ENCODE measurements around a stretch of chr17.

DNA sequence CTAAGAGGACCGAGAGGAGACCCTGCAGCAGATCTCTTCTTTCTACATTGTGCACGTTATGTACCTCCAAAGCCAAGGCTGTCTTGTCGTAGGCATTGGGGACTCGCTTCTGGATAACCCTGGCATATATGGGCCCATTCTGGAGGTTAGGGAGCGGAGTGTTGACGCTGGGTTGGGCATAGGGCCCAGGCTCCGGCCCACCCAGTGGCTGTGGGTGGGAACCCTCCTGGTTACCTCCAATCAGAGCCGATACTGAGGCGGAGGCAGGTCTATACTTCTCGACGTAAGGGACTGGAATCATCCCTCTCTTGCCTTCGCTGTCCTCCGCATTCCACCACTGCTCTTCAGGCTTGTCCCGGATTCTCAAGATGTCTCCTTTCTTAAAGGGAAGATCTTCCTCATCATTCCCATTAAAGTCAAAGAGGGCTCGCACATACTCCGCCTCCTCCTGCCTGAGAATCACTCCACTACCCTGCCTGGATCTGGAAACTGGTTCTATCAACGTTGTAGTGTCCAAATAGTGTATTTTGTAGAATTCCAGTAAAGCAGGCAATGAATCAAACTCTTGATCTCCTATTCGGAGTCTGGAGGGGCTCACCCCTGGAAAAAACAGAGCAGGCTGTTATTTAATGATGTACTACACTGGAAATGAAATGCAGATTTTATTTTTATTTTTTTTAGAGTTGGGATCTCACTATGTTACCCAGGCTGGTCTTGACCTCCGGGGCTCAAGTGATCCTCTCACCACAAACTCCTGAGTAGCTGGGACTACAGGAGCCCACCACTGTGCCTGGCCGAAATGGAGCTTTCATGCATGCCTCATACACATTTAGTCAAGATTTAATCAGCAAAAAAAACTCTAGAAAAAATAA is 19.2 kb downstream of the CRK start:
- RRBS, result no CpG with 5 or more reads among the region's 20 CpGs

DNA sequence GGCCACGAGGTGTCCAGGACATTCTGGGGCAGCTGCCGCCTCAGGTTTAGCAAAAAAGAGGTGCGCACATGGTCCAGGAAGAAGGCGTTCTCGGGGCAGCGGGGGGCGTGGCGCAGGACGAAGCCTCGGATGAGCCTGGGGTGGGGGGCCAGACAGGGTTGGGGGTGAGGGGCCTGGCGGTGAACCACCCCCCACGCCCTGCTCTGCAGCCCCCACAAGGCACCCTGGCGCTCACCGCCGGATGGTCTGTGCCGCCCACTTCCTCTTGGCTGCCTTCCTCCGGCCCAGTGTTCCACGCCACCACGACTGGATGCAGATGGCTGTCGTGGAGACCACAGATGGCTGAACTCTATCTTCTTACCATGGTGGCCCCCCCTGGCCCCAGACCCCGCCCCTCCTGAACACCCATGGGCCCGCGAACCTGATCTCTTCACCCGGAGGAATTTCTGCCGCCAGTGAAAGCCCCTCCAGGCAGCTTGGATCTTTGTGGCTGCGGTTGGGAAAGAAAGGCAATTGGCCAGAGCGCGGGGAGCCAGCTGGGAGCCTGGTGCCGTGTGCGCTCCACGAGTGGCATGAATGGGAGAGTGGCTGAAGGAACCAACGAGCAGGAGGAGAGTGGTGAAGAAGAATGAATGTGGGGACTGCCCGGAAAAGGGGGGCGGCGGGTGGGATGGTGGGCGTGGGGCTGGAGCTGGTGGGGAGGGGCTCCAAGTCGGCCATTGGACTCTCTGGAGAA is 14.3 kb upstream of the CRK start:
- RRBS, result 43% methylated on average over 1 of the region's 37 CpGs

DNA sequence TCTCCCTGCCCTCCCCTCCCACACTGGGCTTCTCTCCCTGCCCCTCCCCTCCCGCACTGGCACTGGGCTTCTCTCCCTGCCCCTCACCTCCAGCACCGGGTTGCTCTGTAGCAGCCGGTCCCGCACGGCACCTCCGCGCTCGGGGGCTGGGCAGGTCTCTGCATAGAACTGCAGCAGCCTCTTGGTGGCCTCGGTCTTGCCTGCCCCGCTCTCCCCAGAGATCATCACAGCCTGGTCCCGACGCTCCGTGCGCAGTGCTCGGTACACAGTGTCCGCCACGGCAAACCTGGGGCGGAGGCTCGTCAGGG is 9.8 kb downstream of the MYO1C start:
- RRBS, result no CpG with 5 or more reads among the region's 19 CpGs

DNA sequence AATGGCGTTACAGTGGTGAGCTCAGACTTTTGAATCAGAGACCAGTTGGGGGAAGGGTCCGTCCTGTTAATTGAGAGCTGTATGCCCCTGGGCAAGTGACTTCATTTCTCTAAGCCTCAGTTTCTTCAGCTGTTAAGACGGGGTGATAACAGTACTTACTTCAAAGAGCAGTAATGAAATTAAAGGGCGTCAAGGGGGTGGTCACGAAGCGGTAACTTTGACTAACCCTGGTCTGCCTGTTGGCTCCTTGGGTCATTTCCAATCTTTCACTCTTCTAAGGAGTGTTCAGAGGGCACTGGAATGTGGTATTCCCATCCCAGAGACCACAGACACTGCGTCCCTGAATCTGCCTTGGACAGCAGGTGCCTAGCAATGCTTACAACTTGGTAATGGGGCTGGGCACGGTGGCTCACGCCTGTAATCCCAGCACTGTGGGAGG is 8.9 kb upstream of the MYO1C start:
- RRBS, result no CpG with 5 or more reads among the region's 9 CpGs

- RRBS, result no CpG with 5 or more reads among the region's 11 CpGs
Observed at GRCh38 chr17:1553544-1554239, 8.9 kb downstream of the PITPNA start.

GRCh38 chr17:1557377-1557943 is 5.1 kb downstream of the PITPNA start:
- RRBS, result no CpG with 5 or more reads among the region's 15 CpGs

GRCh38 chr17:1626199-1626898 is 2.3 kb downstream of the SLC43A2 start:
- RRBS, result no CpG with 5 or more reads among the region's 7 CpGs

- RRBS, result no CpG with 5 or more reads among the region's 16 CpGs
Observed at GRCh38 chr17:1644827-1645546, 545 bp downstream of the SCARF1 start.

DNA sequence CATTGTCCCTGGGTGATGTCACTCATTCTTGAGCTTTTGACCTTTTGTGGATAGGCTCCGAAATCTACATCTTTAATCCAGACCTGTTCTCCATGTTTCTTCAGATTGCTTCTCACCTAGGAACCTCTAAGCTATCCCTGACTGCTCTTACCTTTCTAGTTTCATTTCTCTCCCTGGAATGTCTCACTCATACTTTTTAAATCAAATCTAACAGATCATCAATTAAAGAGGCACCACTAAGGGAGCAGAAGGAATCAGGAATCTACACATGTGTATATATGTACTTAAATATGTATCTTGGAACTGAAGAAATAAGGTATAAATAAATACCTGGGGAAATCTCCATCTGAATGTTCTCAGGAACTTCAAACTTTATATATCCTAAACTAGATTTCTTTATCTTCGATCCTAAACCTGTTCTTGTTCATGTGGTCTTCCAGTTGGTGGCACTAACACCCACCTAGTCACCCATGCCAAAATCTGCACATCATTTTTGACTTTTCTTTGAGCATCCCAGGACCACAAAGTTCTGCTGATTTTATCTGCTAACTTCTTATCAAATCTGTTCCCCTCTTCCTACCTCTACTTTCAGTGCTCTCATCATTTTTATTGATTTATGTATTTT is 14.7 kb downstream of the PRPF8 start:
- RRBS, result no CpG with 5 or more reads among the region's 2 CpGs

DNA sequence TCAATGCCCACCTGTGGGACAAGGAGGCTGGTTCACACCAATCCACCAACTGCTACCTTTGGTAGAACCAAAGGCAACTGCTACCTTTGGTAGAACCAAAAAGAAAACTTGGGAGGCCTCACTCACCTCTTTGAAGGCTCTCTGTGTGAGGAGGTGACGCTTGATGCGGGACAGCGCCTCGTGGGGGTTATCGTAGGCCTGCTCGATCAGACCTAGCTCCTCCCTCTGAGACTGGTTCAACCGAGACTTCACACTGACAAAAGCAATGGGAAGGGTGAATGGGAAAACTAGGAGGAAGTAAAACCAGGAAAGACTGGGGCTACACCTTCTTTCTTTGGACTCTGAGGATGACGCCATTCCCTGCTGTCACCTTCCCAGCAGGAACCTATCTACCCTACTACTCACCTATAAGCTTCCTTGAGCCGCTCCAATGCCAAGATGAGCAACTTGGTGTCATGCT is 8.8 kb downstream of the PRPF8 start:
- RRBS, result no CpG with 5 or more reads among the region's 9 CpGs

GRCh38 chr17:1786885-1787547 is 25.2 kb downstream of the SERPINF1 start:
- RRBS, result no CpG with 5 or more reads among the region's 16 CpGs

- RRBS, result no CpG with 5 or more reads among the region's 16 CpGs
Observed at GRCh38 chr17:2011665-2012248, 13.4 kb downstream of the RTN4RL1 start.

DNA sequence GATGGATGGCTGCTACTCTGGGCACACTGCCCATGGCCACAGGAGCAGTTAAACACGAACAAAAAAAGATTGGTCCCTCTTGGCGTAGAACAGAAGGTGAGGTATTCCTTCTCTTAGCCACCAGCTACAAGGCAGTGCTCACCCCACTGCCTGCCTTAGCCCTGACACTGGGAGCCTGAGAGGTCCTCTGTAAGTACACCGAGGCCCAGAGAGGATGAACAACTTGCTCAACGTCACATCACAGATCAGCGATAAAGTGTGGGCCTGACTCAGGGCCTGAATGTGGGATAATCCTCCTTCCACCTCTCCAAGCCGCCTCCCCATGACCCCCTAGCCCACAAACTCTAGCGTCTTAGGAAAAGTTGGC is 2.3 kb upstream of the DPH1 start:
- RRBS, result no CpG with 5 or more reads among the region's 7 CpGs

GRCh38 chr17:2055277-2055620 is 346 bp downstream of the HIC1 start:
- RRBS, result 1% methylated on average over 12 of the region's 42 CpGs

- RRBS, result 98% methylated on average over 7 of the region's 31 CpGs
Observed at GRCh38 chr17:2056467-2056882, 1.6 kb downstream of the HIC1 start.

DNA sequence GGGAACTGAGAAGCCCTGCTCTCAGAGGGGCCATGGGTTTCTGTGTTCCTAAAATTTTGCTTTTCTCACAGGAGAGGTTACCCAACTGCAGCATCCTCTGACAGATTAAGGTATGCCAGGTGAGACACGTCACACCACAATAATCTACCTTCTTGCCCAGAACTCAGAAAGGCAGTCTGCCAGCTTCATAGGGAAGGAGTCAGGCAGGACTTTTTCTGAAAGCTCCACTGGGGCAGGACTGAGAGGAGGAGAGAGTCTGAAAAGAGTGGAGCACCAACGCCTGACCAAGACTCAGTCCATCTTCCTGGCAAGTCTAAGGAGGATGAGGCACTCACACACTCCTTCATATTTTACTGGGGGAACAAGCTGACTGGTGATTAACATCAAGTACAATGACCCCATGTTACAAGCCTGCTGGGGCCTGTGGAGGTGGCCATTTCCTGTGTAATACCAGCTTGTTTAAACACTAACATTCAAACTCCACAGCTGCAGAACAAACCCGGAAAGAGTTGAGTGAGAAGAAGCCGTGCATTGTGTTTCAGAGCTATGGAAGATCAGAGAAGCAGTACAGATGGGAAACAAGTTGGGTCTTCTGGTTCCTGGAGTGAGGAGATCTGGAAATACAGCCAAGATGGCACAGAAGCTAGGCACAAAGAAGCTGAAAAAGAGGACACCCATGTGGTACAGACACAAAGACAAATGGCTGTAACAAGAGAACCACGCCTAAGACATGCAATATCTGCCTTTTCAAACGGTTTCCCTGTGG is 122.4 kb downstream of the HIC1 start:
- RRBS, result no CpG with 5 or more reads among the region's 6 CpGs

GRCh38 chr17:2195700-2196211 is 107.8 kb downstream of the SMG6 start:
- RRBS, result no CpG with 5 or more reads among the region's 8 CpGs

- RRBS, result no CpG with 5 or more reads among the region's 6 CpGs
Observed at GRCh38 chr17:2213097-2213596, 90.4 kb downstream of the SMG6 start.

GRCh38 chr17:2260131-2260581 is 43.4 kb downstream of the SMG6 start:
- RRBS, result no CpG with 5 or more reads among the region's 3 CpGs

DNA sequence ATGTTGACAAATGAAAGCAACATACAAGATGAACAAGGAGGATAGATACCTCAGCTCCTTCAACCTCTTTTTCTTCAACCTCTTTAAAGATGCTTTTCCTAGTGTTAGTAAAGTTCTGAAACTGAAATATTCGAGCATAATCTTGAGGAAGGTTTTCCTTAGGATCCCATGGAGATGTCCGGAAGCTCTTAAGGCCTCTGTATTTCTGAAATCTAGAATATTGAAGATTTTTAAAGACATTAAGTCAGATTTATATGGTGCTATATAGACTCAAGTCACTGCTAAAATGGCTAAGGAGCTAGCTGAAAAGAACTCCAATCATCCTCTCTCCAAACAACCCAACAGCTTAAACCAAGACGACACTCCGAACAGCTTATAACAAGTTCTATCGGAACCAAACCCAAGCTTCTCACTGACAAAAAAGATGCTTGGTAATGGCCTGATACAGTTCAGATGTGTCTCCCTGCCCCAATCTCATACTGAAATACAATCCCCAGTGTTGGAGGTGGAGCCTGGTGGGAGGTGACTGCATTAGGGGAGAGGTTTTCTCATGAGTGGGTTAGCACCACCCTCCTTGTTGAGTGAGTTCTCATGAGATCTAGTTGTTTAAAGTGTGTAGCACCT is 5.2 kb downstream of the TSR1 start:
- RRBS, result no CpG with 5 or more reads among the region's 5 CpGs